Breast epithelium (tissue), 2 donors: ENCODE measurements around the gene ATP5PO.

DNA sequence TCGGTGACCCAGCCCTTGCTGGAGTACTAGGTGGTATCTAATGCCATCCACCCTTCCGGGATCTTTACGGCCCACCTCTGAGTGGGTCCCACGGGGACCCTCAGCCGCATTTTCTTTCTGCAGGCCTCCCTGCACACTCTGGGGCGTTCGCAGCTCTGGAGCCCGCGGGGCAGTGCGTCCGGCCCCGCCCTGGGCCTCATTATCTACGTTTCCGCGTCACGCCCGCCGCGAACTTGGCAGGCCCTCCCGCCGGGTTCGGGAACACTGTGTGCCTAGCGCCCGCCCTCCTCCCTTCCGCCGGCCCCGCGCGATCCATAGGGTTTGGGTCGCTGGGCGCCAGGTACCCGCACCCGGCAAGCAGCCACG is 1.1 kb upstream of the EVA1C start:
- PRO-cap: bidirectional peak, plus-strand start at position 261 of the sequence, minus-strand start at position 140 of the sequence
- RAMPAGE, long total RNA, 2 experiments: no peak in any of the 2 experiments

GRCh38 chr21:32516451-32517297 is 68.6 kb downstream of the TCP10L start:
- PRO-cap: no peak
- RAMPAGE, long total RNA, 2 experiments: no peak in any of the 2 experiments

GRCh38 chr21:32523786-32524878 is 61.2 kb downstream of the TCP10L start:
- PRO-cap: no peak
- RAMPAGE, long total RNA, 2 experiments: no peak in any of the 2 experiments

- PRO-cap: no peak
- RAMPAGE, long total RNA, 2 experiments: no peak in any of the 2 experiments
Measured at GRCh38 chr21:32603194-32603635, 9.0 kb downstream of the CFAP298 start.

- PRO-cap: no peak
- RAMPAGE, long total RNA, 2 experiments: no peak in any of the 2 experiments
Measured at GRCh38 chr21:32917827-32918179, 104.3 kb upstream of the C21orf62 start.

DNA sequence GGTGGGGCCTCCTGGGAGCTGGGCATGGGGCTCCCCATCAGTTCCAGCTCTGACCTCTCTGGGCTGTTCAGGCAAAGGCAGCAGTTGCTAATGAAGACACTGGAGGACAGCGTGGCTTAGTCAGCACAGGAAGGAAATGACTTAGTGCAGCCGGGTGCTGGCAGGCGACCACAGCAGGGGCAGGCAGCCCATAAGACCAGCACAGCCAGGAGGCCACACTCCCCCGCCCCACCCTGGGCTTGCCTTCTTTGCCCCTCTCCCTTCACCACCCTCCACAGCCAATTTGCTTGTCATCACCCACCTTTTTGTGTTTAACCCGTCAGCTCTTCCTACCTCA is 10.7 kb downstream of the OLIG2 start:
- PRO-cap: no peak
- RAMPAGE, long total RNA, 2 experiments: no peak in any of the 2 experiments

DNA sequence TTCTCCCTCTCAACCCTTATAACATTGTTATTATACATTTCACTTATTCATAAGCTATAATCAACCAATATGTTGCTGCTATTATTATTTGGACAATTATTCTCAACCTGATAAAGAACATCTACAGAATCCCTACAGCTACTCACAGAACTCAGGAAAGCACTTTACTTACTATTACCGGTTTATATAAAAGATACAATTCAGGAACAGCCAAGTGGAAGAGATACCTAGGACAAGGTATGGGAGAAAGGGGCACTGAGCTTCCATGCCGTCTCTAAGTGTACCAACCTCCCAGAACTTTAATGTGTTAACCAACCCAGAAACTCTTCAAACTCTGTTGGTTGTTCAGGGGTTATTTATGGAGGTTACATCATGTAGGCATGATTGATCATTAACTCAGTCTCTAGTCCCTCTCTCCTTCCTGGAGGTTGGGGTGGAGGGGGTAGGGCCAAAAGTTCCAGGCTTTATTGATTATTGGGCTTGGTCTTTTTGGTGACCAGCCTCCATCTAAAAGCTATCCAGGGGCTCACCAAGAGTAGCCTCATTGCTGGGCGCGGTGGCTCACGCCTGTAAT is 3.6 kb upstream of the IFNAR2 start:
- PRO-cap: no peak
- RAMPAGE, long total RNA, 2 experiments: no peak in any of the 2 experiments

GRCh38 chr21:33265223-33265600 is 955 bp upstream of the IL10RB start:
- PRO-cap: no peak
- RAMPAGE, long total RNA, 2 experiments: no peak in any of the 2 experiments

GRCh38 chr21:33443348-33443774 is 36.4 kb downstream of the TMEM50B start:
- PRO-cap: no peak
- RAMPAGE, long total RNA, 2 experiments: no peak in any of the 2 experiments

DNA sequence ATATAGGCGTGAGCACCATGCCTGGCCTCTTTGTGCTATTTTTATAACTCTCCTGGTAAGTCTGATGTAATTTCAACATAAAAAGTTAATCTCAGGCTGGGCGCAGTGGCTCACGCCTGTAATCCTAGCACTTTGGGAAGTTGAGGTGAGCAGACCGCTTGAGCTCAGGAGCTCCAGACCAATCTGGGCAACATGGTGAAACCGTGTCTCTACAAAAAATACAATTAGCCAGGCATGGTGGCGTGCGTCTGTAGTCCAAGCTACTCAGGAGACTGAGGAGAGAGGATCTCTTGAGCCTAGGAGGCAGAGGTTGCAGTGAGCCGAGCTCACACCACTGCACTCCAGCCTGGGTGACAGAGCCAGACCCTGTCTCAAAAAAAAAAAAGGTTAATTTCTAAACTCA is 35.6 kb downstream of the TMEM50B start:
- PRO-cap: no peak
- RAMPAGE, long total RNA, 2 experiments: no peak in any of the 2 experiments

DNA sequence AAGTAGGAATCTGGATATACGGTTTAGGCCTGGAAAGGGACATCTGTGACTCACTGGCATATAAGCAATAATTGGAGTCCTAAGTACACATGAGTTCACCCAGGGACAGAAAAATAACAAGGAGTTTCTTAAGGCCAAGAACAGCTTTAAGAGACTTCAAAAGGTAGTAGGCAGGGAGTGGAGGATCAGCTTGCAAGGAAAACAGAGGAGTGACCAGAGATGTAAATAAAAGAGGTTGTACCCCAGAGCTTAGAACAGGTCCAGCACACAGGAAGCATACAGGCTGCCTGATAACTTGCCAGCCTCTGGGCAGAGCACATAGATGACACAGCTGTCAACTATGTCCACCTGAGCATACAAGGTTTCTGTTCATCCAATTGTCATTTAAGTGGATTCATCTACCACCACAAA is 28.1 kb downstream of the TMEM50B start:
- PRO-cap: no peak
- RAMPAGE, long total RNA, 2 experiments: no peak in any of the 2 experiments

GRCh38 chr21:33541311-33541802 is 560 bp downstream of the GART start:
- PRO-cap: no peak
- RAMPAGE, long total RNA, 2 experiments: no peak in any of the 2 experiments

- PRO-cap: no peak
- RAMPAGE, long total RNA, 2 experiments: no peak in any of the 2 experiments
Measured at GRCh38 chr21:33559026-33559971, 16.5 kb downstream of the SON start.

DNA sequence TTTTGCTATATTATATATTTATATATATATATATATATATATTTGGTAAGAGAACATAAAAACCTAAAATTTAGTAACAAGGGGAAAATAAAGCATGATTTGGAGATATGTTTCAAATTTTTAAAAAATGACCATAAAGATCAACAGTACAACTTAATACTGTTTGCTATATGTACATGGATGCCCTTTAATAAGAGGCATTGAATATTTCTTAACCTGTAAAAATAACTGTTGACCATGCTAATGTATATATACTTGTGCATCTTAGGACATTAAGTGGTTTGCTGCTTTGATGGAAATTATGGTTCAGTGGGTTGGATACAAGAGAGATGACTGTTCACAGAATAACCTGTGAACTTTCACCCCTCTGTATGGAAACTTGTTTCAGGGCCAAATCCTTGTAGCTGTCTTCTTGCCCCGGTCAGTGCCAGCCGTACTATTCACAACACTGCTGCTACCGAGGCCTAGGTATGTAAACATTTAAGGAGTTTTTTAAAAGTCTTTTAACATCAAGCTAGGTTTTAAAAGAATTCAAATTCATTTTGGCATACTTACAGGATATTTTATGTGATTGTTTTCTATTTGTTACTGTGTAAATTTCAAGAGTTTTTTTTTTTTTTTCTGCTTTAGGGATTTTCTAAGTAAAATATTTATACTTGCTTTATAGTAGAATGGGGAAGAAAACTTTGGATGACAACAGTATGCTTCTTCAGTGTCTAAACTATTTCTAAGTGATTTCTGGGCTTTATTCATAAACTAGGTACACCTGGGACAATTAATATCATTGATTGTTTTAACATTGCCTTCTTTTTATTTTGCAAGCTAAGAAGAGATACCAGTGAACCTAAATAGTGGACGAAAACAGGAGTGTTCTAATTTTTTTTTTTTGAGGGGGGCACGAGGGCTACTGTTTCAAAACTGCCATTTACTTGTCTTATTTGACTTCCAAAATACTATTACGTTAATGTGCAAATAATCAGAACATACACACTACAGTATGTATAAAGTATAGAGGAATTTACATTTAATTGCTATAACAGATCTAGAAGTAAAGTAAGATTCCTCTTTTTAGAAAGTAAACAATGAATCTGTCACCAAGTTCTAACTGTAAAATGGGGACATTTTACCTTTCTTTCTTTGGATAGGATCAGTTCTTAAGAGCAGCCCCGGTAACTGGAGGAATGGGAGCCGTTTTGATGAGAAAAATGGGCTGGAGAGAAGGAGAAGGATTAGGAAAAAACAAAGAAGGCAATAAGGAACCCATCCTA is 15.9 kb downstream of the DONSON start:
- PRO-cap: no peak
- RAMPAGE, long total RNA, 2 experiments: no peak in any of the 2 experiments

GRCh38 chr21:33643095-33644142 is 1.1 kb downstream of the ITSN1 start:
- PRO-cap: unidirectional peak, minus-strand start at chr21:33643222; unidirectional peak, minus-strand start at chr21:33643357
- RAMPAGE, long total RNA, 2 experiments: no peak in any of the 2 experiments

- PRO-cap: no peak
- RAMPAGE, long total RNA, 2 experiments: no peak in any of the 2 experiments
Measured at GRCh38 chr21:33657171-33657609, 14.9 kb downstream of the ITSN1 start.

GRCh38 chr21:33716078-33716569 is 73.8 kb downstream of the ITSN1 start:
- PRO-cap: no peak
- RAMPAGE, long total RNA, 2 experiments: no peak in any of the 2 experiments

GRCh38 chr21:33763077-33763557 is 120.8 kb downstream of the ITSN1 start:
- PRO-cap: no peak
- RAMPAGE, long total RNA, 2 experiments: no peak in any of the 2 experiments

GRCh38 chr21:33915251-33916609 is at the start of gene ATP5PO:
Gene ATP5PO (minus strand): TSS chr21:33915804.
- PRO-cap: bidirectional peak, plus-strand start at chr21:33915992, minus-strand start at chr21:33915779
- RAMPAGE, long total RNA, 2 experiments: start-site peak on the minus strand in 2 of 2 experiments, at chr21:33915771-33915806 at its widest, 713 to 894 reads per replicate

- PRO-cap: no peak
- RAMPAGE, long total RNA, 2 experiments: no peak in any of the 2 experiments
Measured at GRCh38 chr21:34520156-34520686, 8.2 kb upstream of the KCNE1 start.